Brain (tissue), 1 donor: ENCODE data around the gene NCAPD3.

GRCh38 chr11:130232533-130233653 is 73.3 kb downstream of the ST14 start:
- RRBS, result no CpG with 5 or more reads among the region's 10 CpGs

GRCh38 chr11:130408054-130408390 is 20.4 kb downstream of the ADAMTS8 start:
- RRBS, result no CpG with 5 or more reads among the region's 7 CpGs

DNA sequence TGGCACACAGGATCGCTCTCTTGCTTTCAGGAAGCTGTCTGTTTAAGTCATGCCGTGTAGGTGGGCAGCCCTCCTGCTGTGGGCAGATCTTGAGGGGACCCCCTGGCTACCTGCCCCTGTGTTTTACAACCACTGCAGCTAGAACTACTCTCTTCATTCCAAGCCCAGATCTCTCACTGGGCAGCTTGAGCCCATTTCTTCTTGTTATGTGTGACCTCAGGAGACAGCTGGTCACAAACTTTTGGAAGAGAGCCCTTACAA is 9.9 kb downstream of the ADAMTS8 start:
- RRBS, result no CpG with 5 or more reads among the region's 2 CpGs

GRCh38 chr11:130428666-130428757 is 103 bp upstream of the ADAMTS8 start:
- RRBS, result no CpG with 5 or more reads among the region's 1 CpG

- RRBS, result no CpG with 5 or more reads among the region's 8 CpGs
These were observed 79.8 kb downstream of the ADAMTS15 start for GRCh38 chr11:130528109-130528726.

DNA sequence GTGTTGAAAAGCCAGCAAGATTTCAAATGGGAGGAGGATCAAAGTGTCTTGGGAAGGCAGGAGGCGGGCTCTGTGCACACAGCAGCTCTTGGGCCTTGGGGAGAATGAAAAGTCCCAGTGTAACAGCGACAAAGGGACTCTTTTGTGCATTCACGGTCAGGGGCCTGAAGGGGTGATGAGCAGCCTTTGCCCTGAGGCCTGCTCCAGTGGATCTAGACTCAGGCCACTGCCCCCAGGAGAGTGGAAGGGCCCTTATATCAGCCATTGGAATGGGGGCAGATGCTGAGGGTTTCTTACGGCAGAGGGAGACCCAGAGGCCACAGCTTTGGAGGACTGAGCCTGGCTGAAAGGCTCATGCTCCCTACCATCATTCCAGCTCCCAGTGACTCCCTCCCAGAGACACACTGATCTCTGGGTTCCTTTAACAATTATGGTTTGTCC is 135.5 kb downstream of the ADAMTS15 start:
- RRBS, result no CpG with 5 or more reads among the region's 4 CpGs

GRCh38 chr11:130677395-130678079 is 229.1 kb downstream of the ADAMTS15 start:
- RRBS, result no CpG with 5 or more reads among the region's 5 CpGs

DNA sequence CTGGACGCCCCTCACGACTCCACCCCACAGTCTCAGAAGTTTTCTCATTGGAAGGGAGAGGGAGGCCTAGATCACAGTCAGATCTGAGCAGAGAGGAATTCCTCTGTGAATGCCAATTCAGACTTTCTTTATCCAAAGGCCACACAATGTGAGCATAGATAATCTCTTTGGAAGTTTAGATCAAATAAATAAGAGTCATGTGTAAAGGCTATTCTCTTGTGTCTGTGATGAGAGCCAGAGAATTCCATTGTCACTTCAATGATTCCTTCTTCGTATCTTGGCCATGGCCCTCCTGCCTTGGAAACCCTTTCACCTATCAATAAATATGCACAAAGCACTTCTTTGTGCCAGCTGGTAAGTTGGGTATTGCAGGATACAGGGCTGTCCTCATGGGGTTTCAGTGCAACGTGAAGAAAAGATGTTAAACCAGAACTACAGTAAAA is 142.9 kb downstream of the SNX19 start:
- RRBS, result no CpG with 5 or more reads among the region's 4 CpGs

DNA sequence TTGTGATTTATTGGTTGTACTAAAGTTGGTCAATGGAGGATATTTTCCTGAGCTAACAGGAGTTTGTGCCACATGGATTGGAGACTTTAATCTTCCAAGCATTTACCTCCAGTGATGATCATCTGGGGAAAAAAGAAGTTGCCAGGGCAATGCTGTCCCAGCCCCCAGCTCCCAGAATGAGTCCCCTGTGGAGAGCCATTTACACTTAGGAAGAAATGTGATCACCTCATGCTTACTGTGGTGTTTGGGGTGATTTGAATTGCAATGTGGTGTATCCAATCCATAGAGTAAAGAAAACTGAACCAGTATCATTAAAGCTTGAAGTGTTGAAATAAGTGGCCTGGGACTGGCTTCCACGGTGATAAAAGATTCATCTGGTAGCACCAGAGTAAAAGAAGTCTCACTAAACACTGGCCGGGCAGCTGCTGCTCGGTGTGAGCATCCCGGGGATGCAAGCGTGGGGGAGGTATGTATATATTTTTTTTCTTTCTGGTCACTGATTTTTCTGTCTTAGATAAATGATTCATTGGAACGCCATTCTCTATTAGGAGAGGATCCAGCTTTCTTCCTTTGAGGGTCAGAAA is 117.2 kb upstream of the NTM start:
- RRBS, result no CpG with 5 or more reads among the region's 6 CpGs

GRCh38 chr11:131981180-131981762 is 610.9 kb downstream of the NTM start:
- RRBS, result no CpG with 5 or more reads among the region's 9 CpGs

- RRBS, result no CpG with 5 or more reads among the region's 6 CpGs
These were observed 478.9 kb downstream of the OPCML start for GRCh38 chr11:133053338-133053824.

DNA sequence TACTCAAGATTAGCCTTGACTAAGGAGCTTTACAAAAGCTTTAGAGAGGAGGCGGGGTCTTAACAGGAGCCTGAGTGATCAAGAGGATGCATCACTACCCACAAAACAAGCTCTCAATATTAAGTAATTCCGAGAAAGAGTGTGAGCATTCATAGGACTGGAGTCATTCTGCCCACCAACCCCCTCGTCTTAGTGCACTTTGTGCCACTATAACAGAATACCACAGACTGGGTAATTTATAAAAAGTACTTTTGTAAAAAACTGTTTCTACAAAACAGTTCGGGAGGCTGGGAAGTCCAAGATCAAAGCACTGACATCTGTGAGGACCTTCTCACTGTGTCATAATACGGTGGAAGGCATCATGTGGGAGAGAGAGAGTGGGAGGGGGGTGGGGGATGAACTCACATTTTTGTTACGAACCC is 102.8 kb downstream of the SPATA19 start:
- RRBS, result no CpG with 5 or more reads among the region's 6 CpGs

GRCh38 chr11:133810291-133810679 is 35.0 kb downstream of the SPATA19 start:
- RRBS, result no CpG with 5 or more reads among the region's 4 CpGs

DNA sequence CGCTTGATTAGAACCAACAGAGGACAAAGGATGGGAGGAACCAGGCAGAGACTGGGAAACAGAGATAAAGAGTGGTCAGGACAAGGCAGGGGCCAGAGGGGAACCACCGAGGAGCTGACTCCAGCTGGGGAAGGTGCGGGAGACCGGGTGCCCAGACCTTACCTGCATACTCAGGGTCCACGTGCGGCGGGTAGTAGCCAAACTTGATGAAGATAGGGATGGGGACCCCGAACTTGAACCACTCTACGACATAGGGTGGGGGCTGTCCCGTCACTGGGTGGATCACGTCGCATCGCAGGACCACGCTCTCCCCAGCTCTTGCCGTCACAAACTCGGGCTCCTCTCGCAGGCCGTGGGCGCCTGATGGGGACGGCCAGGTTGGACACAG is 10.9 kb downstream of the IGSF9B start:
- RRBS, result no CpG with 5 or more reads among the region's 20 CpGs

DNA sequence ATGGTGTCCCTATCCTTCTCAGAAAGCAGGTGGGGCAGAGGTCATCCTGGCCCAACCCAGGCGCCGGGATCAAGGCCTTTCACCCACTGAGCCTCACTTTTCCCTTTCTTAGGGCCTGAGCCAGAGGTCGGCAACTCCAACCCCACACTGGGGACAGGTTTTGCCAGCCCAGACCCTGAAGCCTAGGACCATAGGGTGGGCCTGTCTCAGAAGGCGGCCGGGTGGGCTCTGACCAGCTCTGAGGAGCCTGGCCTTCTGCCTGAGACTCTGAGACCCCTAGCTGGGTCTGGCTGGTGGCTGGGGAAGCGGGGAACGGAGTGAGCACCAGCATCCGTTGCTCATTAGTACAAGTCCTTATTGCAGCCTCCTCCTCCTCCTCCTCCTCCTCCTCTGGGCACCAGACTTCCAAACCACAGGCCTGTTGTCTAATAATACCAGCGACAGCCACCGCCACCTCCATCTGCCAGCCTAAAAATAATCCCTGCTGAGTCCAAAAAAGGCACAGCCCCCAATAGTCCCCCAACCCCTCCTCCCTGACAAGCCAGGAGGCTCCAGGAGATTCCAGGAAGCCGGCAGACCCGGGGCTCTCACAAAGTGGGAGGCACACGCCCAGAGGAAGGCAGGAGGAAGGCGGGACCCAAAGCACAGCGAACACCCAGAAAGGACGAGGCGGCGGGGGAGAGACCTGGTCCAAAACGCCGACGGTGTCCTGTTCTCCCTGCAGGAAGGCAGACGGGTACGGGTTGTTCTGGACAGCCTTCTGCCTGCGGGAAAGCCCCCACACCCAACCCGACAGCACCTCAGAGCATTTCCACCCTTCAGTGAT is 6.1 kb downstream of the IGSF9B start:
- RRBS, result no CpG with 5 or more reads among the region's 25 CpGs

- RRBS, result no CpG with 5 or more reads among the region's 6 CpGs
These were observed 1.1 kb upstream of the IGSF9B start for GRCh38 chr11:133957840-133958260.

- RRBS, result no CpG with 5 or more reads among the region's 8 CpGs
These were observed 31.2 kb upstream of the JAM3 start for GRCh38 chr11:134037742-134037955.

DNA sequence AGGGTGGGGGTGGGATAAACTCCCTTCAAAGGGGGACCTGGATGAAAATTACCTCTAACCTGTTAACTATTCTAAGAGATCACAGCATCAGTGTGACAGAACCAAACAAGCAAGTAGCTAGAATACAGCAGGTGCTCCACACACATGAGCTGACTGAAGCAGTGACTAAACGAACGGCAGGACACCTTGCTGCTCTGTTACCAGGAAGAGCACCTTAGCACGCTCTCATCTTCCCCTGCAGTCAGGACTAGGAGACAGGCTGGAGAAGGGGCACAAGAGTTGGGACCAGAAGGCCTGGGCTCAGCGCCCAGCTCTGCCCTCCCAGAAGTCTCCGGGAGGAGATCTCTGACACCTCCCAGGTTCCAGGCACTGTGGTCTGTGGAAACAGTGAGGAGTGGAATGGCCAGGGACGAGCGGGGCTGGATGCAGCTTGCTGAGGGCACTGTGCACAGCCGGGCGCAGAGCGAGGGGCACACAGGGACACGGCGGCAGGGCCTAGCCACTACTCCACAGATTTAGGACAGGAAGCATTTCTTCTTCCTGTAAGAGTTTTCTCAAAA is 67.8 kb downstream of the NCAPD3 start:
- RRBS, result no CpG with 5 or more reads among the region's 12 CpGs

DNA sequence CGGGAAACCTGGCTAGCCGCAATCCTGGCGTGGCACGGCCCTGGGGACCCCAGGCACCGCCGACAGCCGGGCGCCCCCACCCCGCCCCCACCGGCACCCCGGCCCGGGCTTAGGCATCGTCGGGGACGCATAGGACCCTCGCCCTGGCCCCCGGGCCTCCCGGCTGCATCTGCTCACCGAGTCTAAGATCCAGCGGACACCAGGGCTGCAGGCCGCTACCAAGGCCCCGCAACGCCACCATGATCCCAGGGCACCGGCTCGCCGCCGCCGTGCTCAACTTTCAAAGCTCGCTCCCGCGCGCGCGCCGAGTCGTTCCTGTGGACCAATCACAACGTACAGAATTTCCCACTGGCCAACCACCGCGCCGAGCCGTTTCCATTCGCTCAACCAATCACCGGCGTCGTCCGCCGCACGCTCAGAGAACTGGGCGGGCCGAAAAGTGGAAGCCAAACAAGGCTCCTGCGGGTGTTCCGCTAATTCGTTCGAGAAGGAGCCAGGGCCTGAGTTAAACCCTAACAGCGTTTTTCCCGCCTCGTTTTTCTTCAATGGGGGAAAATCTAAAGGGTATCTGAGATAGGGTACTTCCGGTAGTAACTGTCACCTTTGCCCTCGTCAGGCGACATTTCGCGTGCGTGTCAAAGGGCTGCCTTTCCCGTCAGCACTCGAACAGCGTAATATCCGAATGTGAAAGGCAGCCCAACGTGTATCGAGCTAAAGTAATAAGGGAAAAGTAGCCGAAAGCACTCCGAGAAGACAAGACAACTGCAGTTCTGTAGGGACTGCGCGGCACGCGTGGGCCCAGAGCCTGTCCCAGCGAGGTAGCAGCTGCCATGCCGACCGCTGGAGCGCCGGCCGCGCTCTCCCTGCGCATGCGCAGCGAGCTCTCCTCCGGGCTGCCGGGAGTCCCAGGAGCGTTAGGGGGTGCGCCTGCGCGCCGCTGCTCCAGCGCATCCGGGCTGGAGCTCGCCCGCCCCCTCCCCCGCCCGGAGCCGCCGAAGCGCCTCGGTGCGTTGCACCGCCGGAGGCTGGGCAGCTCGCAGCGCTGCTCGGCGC is at the start of gene NCAPD3:
NCAPD3 (minus strand) TSS at position 282 of the 1,053 bp plus-strand sequence.
- RRBS, result 1% methylated on average over 45 of the region's 109 CpGs

- RRBS, result no CpG with 5 or more reads among the region's 9 CpGs
These were observed 10.1 kb downstream of the THYN1 start for GRCh38 chr11:134243150-134243424.